Measurements from ENCODE around the gene USP3.

GRCh38 chr15:63460176-63460779 is 44.1 kb upstream of the USP3 start:
- PRO-cap: no peak

- PRO-cap: bidirectional peak, plus-strand start at chr15:63474292, minus-strand start at chr15:63474122
Observed at GRCh38 chr15:63473901-63474571, 30.4 kb upstream of the USP3 start.

DNA sequence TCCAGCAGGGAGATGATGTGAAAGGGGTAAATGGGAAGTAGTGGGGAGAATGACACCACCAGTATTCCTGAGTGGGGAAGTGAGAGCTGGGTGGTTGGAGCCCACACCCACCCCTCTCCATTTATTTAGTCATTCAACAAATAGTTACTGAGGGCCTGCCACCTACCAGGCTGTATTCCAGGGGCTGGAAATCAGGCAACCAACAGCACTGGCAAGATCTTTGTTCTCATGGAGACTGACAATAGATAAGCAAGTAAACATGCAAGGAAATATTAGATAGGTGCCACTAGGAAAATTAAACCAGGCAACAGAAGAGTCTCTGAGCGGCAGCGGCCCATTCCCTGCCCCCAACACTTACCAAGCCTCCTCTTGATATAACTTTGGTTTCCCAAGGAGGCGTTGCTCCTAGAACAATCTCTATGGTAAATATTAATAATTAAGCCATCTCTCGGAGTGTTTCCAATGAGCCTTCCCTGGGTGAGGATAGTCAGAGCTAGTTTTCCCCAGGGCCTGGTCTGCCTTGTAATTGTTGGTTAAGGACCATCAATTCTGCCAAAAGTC is 3.6 kb upstream of the USP3 start:
- PRO-cap: unidirectional peak, plus-strand start at position 175 of the sequence

GRCh38 chr15:63503663-63504432 is 545 bp upstream of the USP3 start:
- PRO-cap: bidirectional peak, plus-strand start at chr15:63504001, minus-strand start at chr15:63503847; bidirectional peak, plus-strand start at chr15:63504594, minus-strand start at chr15:63504386

DNA sequence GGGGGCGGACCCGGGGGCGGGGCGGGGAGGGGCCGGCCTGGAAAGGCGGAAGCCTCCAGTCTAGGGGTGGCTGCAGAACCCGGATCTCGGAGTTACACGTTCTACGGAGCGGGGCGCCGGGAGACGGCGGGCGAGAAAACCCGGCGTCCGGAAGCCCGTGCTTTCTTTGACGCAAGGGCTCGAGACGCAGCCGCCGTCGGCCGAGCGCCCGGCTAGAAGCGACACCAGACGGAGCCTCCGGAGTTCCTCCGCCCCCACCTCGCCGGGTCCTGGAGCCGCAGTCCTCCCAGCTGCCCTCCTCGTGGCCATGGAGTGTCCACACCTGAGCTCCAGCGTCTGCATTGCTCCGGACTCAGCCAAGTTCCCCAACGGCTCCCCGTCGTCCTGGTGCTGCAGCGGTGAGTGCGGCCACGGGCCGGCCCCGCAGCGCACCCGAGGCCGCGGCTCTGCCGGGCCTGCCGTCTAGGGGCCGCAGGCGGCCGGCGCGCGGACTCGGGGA is at the start of gene USP3:
Gene USP3, plus strand, starts transcription at position 161 of the 499 bp plus-strand sequence.
- PRO-cap: bidirectional peak, plus-strand start at position 162 of the sequence, minus-strand start outside the sequence; unidirectional peak, plus-strand start at position 379 of the sequence

GRCh38 chr15:63539393-63539798 is 35.0 kb downstream of the USP3 start:
- PRO-cap: no peak

DNA sequence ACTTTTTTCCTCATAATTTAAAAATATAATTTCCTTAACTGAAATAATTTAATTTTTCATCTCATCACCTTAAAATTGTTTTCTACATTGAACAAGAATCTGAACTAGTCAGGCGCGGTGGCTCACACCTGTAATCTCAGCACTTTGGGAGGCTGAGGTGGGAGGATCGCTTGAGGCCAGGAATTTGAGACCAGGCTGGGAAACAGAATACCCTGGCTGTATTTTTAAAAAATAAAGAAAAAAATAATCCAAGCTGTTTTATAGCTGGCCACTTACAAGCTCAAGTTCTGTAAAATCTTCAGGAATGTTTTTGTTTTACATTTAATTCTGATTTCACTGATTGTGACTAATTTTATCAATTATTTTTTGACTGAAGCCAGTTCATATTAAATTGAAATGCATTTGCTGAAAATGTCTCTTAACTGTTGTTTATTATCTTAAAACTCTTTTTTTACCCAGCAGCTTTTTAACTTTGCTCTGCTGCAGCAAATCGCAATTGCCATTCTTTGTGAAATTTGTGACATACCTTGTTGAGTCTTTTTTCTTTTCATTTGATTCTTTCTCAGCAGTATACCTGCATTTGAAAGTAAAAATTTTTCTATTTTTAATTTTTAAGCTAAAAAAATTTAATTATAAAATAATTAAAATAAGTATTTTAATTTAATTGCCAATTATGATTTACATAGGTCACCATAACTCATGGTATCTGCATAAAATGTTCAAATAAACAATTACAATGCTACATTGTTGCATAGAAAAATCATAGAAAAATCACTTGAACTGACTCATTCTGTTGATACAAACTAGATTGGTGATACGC is 46.2 kb upstream of the FBXL22 start:
- PRO-cap: no peak

DNA sequence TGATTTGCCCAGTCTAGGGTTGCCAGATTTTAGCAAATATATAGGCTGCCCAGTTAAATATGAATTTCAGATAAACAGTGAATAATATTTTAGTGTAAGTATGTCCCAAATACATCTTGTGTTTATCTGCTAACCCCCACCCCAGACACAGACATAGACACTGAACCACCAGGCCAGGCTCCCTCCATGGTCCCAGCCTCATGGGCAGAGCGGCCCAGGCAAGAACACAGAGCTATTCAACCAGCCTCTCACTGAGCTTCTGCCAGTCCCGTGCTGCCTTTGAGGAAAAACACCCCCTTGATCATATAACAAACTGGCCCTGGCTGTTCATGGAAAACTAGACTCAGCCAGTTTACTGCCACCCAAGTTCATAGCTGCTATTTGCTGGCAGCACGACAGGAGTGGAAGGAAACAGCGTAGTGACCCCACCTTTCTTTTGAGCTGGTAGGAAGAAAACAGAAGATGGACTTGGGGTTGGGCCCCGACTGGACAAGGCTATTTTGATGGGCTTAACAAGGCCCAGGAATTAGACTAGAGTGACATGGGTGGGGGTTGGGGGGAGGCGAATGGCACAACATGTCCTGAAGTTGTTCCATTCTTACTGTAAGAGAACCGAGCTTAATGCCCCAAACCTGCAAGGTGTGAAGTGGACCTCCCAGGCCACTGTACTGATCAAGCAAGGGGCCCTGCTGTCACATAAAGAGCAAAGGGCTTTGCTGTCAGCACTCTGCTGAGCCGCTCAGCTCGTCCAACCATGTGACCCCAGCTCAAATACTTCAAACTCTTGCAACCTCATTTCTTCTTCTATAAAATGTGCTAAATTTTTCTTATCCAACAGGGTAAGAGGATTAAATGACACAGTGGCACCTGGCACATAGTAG is 1.4 kb downstream of the FBXL22 start:
- PRO-cap: no peak

DNA sequence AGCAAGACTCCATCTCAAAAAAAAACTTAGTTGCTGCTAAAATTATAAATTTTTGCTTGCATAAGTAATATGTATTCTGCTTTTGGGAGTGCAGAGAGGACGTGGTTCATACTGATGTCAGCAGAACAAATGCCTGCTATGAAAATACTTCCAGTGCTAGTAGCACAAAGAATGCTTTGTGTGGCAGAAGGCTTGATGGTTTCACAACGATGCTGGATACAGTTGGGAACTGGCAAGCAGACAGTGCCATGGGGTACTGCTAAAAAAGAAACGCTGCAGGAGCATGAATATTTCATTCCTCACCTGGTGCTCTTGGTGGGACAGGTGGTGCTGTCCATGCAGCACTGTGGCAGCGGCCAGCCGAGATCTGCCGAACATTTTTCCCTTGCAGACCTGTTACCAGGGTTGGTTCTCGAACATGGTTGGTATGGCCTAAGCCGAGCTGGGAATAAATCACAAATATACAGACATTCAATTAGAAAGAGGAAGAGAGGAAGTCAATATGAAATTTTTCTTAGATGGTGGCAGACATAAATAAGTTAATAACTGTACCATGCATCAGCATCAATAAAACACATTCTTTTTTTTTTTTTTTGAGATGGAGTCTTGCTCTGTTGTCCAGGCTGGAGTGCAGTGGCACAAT is 31.3 kb downstream of the FBXL22 start:
- PRO-cap: no peak

DNA sequence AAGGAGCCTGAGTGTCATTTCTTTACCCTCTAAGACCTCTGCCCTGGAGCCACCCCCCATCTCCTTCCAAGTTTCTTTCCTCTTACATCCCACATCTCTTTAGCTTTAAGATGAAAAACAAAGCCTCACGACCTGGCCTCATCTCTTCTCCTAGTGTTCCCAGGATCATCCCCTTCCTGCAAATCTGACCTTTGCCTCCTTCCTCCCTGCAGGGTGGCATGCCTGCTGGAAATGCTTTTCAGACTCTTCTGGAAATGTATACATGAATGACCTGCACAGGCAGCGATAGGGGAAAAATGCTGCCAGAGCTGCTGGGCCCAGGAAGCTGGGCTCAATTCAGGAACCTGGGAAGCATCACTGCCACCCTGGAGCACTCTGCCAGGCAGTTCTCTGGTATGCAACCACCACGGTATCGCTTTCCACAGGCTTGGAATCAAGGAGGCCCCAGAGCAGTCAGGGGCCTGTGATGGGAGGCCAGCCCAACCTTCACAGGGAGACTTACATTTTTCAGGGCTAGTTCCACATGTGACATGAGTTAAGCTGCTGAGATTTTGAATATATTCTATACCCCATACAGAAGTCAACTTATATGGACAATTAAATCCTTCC is 67.5 kb downstream of the DAPK2 start:
- PRO-cap: no peak

DNA sequence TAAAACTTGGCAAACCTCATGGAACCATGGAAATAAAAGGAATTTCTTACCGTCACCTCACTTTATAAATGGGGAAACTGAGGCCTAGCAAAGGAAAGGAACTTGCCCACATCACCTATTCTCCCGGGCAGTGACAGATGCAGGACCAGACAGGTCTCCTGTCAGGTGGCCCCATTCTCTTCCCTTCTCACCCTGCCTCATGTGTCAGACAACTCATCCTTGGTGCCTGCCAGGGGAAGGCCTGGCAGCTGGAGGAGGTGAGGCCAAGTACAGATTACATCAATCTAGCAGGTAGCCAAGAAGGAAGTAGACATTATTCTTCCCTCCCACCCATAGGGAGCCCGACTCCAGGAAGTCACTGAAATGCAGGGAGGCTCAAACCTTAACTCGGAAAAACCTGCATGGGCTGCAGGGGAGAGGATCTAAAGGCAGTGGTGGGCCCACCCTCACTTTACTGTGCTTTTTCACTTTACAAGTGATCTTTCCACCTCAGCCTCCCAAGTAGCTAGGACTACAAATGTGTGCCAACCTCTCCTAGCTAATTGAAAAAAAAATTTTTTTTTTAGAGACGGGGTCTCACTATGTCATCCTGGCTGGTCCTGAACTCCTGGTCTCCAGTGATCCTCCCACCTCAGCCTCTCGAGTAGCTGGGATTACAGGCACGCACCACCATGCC is 39.6 kb downstream of the DAPK2 start:
- PRO-cap: no peak

GRCh38 chr15:64014792-64015472 is 31.4 kb downstream of the DAPK2 start:
- PRO-cap: no peak

GRCh38 chr15:64019625-64020405 is 26.5 kb downstream of the DAPK2 start:
- PRO-cap: no peak

- PRO-cap: no peak
Observed at GRCh38 chr15:64096266-64096938, 620 bp downstream of the SNX1 start.

- PRO-cap: no peak
Observed at GRCh38 chr15:64247962-64248334, 85.1 kb upstream of the PPIB start.

DNA sequence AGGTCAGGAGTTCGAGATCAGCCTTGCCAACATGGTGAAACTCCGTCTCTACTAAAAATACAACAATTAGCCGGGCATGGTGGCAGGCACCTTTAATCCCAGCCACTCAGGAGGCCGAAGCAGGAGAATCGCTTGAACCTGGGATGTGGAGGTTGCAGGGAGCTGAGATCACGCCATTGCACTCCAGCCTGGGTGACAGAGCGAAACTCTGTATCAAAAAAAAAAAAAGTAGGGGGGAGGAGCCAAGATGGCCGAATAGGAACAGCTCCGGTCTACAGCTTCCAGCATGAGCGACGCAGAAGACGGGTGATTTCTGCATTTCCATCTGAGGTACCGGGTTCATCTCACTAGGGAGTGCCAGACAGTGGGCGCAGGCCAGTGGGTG is 29.6 kb downstream of the CSNK1G1 start:
- PRO-cap: no peak

DNA sequence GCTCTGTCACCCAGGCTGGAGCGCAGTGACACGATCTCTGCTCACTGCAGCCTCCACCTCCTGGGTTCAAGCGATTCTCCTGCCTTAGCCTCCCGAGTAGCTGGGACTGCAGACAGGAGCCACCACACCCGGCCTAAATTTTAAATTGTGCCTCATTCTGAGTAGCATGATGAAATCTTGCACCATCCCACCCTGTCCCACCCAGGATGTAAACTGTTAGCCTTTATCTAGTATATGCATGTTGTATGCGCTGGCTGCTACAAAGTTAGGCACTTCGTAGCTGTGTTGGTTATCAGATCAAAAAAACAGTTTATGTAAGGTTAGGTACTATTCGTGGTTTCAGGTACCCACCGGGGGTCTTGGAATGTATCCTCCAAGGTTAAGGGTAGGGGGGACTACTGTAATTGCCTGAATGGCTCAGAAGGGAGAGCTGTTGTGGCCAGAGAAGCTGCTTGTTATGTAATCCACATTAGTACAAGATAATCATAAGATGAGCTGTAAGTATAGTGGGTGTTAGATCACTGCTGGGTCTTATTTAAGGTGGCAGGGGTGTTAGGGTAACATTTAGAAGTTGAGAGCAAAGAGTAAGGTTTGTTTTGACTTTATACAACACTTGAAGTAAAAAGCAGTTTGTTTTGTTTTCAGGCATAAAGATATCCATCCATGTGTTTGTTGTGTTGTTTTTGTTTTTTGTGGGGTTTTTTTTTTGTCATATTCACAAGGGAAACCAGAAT is 103.7 kb downstream of the ZNF609 start:
- PRO-cap: no peak

GRCh38 chr15:64675712-64676276 is 99.6 kb downstream of the RBPMS2 start:
- PRO-cap: no peak

DNA sequence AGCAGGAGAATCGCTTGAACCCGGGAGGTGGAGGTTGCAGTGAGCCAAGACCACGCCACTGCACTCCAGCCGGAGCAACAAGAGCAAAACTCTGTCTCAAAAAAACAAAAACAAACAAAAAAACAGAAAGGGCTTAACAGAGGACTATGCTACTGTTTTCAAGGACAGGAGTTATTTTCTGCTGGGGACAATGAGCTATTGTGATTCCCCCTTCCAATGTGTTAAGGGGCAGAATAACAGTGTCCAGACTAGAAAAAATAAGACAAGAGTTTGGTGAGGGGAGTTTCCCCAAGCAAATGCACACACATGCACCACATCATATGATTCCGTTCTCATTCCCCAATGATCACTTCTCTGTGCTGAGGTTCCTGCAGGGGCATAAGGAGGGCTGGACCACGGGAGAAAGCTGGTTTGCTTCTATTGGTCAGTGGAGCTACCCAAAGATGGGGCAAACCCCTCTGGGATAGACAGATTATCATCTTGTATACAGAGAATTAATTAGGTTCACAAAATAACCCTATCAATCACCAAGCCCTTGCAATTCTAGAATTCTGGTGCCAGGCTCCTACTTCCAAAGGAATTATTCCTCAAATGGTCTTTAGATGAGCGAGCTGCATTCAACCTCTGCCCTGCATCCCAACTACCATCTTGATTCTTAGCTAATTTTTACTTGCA is 80.6 kb downstream of the RBPMS2 start:
- PRO-cap: no peak

DNA sequence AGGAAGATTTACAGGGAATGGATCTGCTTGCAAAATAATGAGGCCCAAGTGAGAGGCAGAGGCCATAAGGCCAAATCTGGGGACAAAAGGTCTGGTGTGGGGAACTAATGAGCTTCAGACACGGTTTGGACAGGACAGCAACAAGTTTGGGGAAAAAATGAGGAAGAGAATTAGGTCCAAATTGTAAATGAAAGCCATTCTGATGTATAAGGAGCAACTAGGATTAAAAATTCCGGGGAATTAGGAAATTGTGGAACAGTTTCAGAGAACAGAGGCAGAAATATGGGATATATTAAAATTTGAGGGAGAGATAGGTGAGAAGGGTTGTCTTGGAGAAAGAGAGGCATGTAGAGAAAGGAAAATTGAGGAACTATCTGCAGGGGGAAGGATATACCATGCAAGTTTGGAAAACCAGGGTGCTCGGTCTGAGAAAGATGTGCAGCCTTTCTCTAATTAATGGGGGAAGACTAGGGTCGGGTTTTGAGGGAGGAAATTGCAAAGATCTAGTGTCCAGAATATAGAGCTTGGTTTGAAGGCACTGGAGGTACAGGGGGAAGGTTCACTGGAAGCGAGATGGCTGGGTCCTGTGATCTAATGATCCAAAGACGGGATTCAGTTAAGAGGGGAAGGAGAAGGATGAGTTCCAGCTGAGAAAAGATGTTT is 73.7 kb downstream of the RBPMS2 start:
- PRO-cap: no peak

All from bronchus (tissue), 1 donor.